ENCODE data around the gene ALDH3B1.

DNA sequence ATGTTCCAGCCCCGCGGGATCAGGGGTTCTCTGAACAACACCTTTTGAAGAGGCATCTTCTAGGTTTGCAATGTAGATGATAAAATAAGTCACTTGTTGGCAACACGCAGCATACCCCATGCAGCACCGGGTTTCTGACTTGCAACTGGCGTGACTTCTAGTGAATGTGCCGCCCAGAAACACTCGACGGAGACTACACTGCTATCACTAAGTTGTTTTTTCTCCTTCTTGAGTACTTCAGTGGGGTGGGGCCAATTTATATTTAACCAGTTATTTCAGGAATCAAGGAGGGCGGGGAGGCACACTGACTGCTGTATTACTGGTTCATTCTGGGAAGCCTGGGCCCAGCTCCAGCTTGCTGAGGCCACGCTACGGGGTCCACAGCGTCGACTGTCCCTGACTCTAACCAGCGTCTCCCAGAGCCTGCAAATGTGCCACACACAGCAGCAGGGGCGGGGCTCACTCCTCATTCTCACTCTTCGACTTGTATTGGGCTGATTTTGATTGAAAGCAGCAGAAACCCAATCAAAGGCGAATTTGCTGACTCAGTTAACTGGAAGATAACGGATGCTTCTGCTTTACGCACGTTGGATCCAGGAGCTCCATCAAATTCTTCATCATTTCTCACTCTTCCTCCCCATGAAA, 25.1 kb upstream of the GSTP1 start:
- RRBS, result no CpG with 5 or more reads among the region's 20 CpGs

DNA sequence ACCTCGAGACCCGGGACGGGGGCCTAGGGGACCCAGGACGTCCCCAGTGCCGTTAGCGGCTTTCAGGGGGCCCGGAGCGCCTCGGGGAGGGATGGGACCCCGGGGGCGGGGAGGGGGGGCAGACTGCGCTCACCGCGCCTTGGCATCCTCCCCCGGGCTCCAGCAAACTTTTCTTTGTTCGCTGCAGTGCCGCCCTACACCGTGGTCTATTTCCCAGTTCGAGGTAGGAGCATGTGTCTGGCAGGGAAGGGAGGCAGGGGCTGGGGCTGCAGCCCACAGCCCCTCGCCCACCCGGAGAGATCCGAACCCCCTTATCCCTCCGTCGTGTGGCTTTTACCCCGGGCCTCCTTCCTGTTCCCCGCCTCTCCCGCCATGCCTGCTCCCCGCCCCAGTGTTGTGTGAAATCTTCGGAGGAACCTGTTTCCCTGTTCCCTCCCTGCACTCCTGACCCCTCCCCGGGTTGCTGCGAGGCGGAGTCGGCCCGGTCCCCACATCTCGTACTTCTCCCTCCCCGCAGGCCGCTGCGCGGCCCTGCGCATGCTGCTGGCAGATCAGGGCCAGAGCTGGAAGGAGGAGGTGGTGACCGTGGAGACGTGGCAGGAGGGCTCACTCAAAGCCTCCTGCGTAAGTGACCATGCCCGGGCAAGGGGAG, 461 bp downstream of the GSTP1 start:
- RRBS, result 3% methylated on average over 22 of the region's 44 CpGs

GRCh38 chr11:67615360-67616230, 8.9 kb downstream of the NDUFV1 start:
- RRBS, result 2% methylated on average over 2 of the region's 32 CpGs

GRCh38 chr11:67628759-67629269, 923 bp downstream of the NUDT8 start:
- RRBS, result 59% methylated on average over 9 of the region's 20 CpGs

GRCh38 chr11:67804500-67804936, 130.1 kb upstream of the ALDH3B2 start:
- RRBS, result no CpG with 5 or more reads among the region's 15 CpGs

DNA sequence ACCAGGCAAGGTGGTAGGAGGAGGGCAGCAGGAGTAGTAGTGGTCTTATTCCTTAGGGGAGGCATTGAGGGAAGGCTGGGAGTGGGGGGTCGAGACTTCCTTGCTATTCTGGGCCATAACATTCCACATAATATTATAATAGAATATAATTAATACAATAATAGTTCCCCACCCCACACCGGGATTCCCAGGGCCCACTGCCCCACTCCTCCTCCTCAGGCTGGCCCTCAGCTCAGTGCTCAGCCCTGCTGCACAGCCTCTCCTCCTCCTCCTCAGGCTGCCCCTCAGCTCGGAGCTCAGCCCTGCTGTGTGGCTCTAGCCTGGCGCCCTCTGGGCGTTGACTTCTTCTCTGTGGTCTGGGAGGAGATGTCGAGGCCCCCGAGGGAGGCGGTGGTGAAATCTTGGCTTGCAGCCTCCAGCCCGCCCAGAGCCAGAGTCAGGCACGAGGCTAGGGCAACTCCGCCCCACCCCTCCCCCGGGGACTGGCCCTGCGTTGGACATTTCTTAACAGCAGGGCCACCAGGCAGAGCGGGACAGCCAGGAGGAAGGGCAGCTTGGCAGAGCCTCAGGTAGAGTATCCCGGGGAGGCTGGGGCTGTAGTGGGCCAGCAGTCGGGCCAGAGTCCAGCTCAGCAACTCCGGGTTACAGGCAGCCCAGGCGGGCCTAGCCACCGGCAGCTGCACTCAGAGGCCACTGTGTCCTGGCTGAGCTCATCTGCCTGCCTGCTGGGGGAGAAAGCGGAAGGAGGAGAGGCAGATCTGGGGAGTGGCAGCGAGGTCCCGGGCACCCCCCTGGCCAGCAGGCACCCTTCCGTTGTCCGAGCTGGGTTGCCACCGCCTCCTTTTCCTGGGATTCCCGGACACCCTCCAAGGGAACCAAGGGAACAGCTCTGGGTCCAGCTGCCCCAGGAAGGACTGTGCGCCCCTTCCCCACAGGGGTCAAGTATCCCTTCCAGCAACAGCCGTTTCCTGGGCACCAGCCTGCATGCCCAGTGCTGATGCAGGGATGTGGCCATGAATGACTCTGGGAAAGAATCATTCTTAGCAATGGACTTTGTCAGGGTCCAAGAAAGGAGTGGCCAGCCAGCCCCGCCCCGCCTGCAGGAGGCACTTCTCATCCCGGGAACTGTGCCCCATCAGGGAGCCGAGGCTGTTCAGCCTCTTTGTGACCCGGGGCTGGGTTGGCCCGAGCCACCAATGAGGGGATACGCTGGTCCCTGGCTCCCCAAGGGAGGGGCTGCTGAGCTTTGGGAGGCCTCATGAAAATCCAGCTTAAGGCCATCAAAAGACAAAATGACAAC, at the start of gene ALDH3B1:
ALDH3B1 (plus strand) TSS at position 504 of the 1,300 bp plus-strand sequence.
- RRBS, result 4% methylated on average over 14 of the region's 35 CpGs

DNA sequence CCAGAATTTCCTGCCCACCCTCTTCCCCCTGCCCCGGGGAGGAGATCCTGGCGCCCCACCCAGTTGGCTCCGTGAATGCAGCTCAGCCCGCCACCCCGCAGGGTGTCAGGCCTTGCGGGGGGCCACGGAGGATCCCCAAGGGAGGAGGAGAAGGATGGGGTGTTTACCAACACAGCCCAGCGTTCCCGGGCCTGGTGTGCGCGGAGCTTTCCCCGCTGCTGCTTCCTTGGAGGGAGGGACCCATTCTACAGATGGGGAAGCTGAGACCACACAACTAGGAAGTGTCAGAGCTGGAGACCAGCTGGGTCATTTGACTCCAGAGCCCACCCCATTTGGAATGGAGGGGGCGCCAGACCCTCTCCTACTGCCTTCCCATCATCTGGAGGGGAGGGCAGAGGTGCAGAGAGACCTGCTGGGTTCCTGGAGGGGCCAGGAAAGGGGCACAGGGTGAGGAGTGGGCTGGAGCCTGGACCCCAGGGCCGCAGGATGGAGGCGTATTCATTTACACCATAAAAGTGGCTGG, 386 bp downstream of the TCIRG1 start:
- RRBS, result 9% methylated on average over 1 of the region's 15 CpGs

DNA sequence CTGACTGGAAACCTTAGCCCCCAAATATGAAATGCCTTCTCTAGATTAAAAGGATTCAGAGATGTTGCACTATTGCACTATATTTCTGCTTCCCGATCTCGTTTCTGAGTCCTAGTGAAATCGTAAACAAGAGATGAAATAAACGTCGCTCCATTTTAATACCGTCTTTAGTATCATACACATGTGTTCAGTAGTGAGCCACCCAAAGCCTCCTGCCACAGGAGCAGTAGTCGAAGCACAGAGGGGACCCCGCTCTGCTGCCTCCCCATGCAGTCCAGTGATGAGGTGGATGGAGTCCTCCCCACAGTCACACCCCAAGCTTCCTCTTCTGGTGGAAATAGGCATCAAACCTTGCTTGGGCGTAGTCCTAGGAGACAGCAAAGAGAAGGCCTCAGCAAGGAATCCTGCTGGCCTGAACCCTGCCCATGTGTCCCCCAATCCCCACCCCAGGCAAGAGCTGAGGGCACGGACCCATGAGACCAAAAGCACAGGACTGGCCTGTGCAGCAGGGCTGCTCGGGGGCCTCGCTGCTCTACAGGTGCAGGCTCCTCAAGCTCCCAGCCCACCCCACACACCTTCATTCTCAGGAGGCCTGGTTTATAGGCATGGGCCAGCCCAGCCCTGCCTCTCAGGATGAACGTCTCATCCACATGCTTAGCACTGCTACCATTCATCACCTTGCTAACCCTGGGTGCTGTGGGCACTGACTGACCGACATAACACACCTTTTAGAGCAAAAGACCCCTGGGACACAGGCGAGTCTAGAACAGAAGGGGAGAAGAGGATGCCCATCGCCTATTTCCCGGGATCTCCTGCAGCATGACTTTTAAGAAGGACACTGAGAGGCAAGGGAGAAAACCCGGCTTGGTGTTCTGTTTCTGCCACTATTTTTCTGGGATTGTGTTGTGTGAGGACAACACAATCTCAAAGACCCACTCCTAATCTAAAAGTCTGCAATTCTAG, 15.1 kb downstream of the TCIRG1 start:
- RRBS, result no CpG with 5 or more reads among the region's 18 CpGs

- RRBS, result no CpG with 5 or more reads among the region's 3 CpGs
Measured at GRCh38 chr11:68076001-68076206, 37.1 kb downstream of the TCIRG1 start.

GRCh38 chr11:68081137-68082294, 39.7 kb downstream of the CHKA start:
- RRBS, result no CpG with 5 or more reads among the region's 21 CpGs

- RRBS, result 6% methylated on average over 2 of the region's 4 CpGs
Measured at GRCh38 chr11:68122970-68123429, 1.8 kb upstream of the CHKA start.

GRCh38 chr11:68127950-68129149, 7.2 kb upstream of the CHKA start:
- RRBS, result 14% methylated on average over 11 of the region's 60 CpGs

- RRBS, result 6% methylated on average over 2 of the region's 11 CpGs
Measured at GRCh38 chr11:68146796-68147442, 25.7 kb upstream of the CHKA start.

- RRBS, result no CpG with 5 or more reads among the region's 6 CpGs
Measured at GRCh38 chr11:68164056-68164670, 43.0 kb upstream of the CHKA start.

- RRBS, result no CpG with 5 or more reads among the region's 9 CpGs
Measured at GRCh38 chr11:68335657-68336042, 23.3 kb downstream of the LRP5 start.

GRCh38 chr11:68400875-68401296, 59.7 kb upstream of the PPP6R3 start:
- RRBS, result no CpG with 5 or more reads among the region's 7 CpGs

- RRBS, result no CpG with 5 or more reads among the region's 25 CpGs
Measured at GRCh38 chr11:68406190-68406881, 54.2 kb upstream of the PPP6R3 start.

DNA sequence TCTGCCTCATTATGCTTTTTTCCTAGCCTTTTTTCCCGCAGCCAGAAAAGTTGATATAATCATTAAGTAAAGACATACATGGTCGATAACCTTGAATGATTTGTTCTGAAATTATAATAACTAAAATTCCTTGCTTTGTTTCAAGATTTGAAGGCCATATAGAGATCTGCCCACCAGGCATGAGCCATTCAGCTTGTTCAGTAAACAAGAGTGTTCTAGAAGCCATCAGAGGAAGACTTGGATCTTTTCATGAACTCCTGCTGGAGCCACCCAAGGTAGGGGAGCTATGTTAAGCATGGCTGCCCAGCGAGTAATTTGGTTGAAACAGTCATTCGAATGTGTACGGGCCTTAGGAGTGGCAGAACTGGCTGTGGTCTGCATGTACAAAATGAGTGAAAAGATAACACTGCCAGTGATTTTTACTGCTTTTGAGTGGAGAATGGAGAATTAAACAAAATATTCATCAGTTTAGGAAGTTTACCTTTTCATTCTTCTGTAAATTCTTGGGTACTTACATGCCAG, 103.7 kb downstream of the PPP6R3 start:
- RRBS, result no CpG with 5 or more reads among the region's 5 CpGs

DNA sequence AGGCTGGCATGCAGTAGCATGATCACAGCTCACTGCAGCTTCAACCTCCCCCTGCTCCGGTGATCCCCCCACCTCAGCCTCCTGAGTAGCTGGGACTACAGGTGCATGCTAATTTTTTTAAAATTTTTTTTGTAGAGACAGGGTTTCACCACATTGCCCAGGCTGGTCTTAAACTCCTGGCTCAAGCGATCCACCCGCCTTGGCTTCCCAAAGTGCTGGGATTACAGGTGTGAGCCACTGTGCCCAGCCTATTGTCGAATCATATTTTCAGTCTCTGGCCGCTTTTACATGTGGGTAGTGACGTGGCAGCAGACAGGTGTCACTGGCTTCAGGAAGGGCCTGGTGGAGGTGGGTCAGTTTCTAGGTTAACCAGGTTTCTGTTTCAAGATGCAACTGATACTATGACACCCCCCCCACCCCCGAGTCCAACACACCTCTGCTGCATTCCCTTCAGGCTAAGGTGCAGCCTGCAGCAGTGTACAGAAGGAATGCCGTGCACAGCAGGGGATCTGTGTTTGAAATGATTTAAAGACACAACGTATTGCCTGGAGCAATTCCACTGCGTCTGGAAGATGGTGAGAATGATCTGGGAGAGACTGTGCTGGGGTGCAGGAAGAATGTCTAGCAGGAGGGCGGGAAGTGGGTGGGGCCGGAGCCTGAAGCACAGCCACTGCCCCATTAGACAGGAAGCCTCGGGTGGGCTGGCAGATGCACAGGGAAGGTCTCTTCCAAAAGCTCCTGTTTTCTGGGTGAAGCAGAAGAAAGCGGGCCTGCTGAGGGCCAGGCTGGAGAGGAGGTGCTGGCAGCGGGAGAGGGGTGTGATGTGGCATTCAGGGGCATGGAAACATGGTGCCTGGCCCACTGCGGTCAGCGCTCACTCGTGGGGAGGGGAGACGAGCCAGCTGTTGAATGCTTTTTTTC, 11.8 kb upstream of the TESMIN start:
- RRBS, result no CpG with 5 or more reads among the region's 19 CpGs

DNA sequence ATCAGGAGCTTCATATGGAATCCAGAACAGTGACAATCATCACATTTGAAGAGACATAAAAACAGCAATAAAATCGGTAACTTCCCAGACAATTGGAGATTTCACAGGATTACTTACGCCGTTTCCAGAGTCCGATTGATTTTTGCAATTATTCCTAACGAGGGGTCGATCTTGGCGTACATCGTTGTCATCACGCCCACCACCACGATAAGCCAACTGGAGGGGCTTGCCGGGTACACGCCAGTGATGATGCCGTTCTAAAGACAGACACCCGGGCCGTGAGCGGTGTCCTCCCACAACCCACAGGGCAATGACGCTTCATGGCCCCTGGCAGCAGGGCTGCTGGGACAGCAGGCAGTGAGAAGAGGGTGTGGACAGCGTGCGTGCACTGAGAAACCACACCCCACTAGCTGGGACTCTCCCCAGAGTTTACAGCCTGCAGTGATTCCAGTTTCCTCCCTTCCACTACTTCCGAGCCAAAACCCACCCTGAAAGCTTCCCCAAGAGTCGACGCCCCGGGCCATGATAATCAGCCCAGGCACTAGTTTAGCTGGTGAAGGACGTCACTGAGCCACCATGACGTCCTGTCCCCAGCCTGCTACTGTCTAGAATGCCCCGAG, 29.3 kb downstream of the CPT1A start:
- RRBS, result 92% methylated on average over 5 of the region's 26 CpGs